ENCODE measurements around the genes TOP2B and NEK10.

DNA sequence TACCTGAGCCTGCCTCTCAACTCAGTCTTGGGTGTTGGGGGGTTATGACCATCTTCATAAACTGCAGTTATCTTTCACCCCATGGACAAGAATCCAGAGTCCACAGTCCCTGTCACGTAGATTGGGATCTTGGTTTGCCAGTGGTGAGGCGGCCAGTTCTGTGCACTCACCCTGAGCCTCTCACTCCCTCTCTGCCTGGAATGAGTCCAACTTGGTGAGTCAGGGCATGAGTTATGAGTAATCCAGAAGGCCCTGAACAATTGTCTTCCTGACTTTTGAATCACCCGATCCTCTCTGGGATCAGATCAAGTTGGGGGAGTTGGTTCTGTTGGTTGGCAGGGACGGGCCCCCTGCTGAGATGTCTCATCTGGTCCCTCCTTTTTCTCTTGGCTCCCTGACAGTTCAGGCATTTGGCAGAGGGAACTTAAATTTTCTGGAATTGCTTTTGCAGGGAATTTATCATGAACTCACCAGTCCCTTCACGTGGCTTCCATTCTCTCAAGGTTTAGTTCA is 120.0 kb upstream of the UBE2E1 start:
- PRO-cap, 2 experiments, result no peak in any of the 2 experiments

DNA sequence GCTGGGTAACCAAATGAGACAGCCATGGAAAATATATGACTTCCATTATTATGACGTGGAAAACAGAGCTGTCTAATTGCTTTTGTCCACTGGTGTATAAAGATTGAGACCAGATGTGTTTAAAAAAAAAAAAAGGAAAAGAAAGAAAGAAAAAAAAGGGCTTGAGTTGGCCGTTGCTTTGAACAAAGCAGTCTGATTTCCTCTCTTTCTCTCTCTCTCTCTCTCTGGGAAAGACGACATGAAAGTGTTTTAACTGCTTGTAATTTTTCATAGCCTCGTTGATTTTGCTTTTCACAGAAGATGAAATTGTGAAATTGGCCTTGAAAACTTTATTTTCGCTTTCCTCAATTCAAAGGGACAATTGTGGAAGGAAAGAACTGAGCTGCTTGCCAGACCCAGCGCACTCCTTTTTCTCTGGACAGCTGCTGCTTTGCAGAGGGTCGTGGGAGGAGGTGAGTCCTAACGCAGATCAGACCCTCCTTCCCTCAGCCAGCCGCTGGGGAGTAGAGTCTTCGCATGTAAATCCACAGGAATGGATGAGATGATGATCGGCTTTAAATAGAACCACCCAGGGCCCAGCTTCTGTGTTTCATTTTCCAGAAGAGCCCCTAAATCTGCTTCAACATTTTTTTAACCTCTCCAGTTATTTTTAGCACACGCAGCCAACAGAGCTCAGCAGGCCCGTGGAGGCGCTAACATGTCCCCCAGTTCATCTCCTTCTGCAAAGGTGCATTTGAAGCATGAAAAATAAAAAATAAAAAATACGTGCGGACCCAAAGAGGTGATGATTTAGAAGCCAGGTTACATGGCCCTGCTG is 42.8 kb upstream of the UBE2E1 start:
- PRO-cap, 2 experiments, result no peak in any of the 2 experiments

- PRO-cap, 2 experiments, result no peak in any of the 2 experiments
Measured at GRCh38 chr3:24363104-24363669, 131.5 kb downstream of the THRB start.

DNA sequence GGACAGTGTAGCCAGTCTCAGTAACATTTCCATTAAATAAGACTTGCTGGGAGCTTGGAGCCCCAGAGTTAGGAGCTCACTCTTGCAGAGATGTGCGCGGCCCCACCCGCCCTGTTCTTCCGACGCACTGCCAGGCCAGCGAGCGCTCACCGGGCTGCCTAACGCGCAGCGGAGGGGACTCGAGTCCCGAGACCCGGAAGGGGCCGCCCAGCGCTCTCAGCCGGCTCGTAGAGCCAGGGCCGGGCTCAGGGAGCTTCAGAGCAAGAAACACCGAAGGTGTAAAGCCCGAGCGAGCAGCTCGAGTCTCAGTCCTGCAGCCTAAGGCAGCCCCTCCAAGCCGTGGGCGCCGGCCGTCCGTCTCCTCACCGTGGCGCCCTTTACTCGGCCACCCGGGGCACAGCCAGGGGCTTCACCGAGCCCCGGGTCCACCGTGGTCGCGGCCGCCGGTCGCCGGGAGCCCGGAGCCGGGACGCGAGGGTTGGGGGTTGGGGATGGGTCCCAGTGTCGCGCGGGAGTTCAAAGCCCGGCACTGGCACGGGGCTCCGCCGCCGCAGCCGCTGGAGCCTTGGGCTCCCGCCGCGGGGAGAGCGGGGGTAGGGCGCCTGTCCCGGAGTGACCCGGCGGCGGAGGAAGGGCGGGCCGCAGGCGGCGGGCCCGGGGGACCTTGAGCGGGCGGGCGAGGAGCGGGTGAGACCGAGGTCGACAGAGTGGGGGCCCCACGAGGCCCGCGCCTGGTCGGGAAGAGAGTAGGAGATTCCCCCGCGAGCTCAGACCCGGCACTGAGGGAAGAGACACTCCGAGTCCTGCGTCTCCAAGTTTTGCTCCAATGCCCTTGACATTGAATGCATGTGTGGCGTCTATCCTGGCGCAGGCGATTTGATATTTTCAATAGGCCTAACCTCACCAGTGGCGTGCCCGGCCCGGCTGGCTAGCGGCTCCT is 26.9 kb upstream of the THRB start:
- PRO-cap, 2 experiments, result no peak in any of the 2 experiments

GRCh38 chr3:25598079-25598452 is 66.6 kb downstream of the TOP2B start:
- PRO-cap, 2 experiments, result no peak in any of the 2 experiments

GRCh38 chr3:25645162-25645643 is 19.5 kb downstream of the TOP2B start:
- PRO-cap, 2 experiments, result no peak in any of the 2 experiments

GRCh38 chr3:25663366-25663771 is 1.3 kb downstream of the TOP2B start:
- PRO-cap, 2 experiments, result peak in 2 of 2 experiments; most common plus-strand start chr3:25663656 (in 2); most common minus-strand start chr3:25663509 (in 2)

DNA sequence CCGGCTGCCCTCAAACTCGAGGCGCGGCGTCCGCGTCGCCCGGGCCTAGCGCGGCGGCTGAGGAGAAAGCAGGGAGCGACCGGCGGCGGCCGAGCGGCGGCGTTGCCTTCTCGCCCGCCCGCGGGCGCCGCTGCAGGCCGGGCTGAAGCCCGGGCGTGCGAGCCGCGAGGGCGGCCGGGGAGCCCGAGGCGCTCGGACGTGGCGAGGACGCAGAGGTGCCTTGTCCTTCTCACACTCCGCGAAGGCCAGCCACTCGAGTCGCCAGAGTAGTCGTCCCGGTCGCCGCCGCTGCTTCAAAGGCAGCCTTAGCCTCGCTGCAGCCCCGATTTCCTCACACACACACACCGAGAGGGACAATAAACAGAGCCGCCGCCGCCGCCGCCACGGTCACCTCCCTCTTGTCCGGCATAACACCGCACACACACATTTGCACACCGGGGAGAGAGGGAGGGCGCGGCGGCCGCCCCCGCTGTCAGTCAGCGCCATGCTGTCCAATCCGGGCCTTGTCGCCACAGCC is at the start of gene TOP2B:
Gene TOP2B (minus strand): TSS at position 423 of the 517 bp plus-strand sequence.
- PRO-cap, 2 experiments, result peak in 2 of 2 experiments; most common minus-strand start position 423 of the sequence (in 2)

DNA sequence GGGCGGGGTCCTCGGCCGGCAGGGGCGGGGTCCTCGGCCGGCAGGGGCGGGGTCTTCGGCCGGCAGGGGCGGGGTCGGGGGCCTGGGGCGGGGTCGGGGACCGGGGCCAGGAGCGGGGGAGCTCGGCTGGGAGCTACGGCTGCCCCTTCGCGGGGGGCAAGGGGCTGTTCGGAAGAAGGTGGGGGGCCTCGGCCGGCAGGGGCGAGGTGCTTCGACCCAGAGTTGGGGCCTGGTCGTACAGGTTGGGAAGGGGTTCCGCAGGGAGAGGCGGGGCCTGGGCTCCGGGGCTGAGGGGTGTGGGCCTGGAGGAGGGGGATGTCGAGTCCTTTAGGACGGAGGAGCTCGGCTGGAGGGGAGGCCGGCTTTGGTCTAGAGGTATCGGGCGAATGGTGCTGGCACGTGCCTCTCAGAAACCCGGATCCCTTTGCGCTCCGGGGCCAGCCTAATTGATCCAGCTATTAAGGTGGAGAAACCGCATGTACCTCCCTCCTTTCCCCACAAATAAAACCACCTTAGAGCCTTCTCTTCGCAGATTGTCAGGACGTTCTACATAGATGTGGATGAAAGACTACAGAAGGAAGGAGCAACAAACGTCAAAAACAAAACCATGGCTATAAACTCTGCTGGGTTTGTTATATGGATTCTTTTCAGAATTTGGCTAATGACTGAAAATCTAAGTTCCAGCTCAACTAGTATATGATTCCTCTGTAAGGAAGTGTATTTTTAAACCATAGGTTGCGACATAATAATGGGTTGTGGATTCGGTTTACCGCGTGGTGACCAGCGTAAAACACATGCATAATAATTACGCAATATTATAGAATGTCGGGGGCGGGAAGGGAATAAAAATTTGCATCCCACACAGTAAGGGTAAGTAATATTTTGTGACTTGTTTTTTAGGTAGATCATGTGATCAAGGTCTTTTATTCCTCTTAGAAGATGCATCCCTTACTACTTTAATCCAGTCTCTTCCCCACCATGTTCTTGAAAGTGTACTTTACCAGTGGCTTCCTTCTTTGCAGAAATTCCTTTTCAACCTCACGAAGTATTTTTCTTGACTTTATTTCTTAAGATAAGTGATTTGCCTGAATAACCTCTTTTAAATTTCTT is 644 bp upstream of the NGLY1 start:
- PRO-cap, 2 experiments, result peak in 2 of 2 experiments; most common plus-strand start position 93 of the sequence (in 2)

DNA sequence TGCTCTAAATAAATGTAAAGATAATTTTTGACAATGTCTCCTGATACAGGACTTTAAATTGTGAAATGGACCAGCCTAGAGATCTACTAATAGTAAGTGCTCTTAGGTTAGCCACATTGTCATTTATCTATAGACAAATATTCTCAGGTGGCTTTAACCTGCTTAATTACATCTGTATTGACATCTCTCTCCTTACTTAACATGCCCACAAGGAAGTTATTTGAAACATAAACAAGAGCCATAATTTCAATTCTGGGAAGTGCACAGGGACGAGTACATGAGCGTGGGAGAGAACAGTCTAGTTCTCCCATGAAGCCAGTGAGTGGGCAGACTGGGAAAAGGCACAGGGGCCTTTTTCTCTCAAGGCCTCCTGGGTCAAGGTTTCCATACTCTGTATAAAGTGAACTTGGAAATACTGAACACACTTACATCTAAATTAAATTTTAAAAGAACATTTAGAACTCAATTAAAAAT is 54.2 kb downstream of the NEK10 start:
- PRO-cap, 2 experiments, result no peak in any of the 2 experiments

DNA sequence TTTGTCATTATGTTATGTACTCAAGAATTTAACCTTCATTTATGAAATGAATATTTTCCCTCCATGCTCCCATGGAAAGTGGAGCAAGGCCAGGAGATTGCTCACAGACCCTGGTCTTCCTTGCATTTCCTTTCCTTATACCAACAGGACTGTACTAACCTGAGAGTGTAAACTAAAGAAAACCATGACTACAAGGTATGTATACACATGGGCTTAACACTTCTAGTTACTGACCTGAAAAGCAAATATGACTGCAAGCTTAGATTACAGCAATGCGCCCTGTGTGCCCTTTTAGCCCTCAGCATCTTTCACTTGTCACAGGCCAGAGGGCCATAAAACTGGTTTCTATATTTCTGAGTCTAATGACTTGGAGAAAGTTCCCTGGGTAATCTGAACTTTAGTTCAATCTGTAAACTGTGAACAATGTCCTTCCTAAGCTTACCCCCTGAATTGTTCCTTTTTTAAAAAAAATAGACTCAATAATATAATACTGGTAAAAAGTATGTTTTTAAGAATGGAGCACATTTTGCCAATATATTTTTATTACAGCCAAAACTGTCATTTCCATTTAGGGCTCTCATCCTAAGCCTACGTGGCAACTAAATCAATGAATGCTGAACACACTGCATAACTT is 52.0 kb downstream of the NEK10 start:
- PRO-cap, 2 experiments, result no peak in any of the 2 experiments

- PRO-cap, 2 experiments, result peak in 1 of 2 experiments; most common plus-strand start chr3:27369075 (in 1); most common minus-strand start chr3:27369058 (in 1)
Measured at GRCh38 chr3:27368873-27369842, at the start of gene NEK10. TSS of gene NEK10 (minus strand) at chr3:27369383.

DNA sequence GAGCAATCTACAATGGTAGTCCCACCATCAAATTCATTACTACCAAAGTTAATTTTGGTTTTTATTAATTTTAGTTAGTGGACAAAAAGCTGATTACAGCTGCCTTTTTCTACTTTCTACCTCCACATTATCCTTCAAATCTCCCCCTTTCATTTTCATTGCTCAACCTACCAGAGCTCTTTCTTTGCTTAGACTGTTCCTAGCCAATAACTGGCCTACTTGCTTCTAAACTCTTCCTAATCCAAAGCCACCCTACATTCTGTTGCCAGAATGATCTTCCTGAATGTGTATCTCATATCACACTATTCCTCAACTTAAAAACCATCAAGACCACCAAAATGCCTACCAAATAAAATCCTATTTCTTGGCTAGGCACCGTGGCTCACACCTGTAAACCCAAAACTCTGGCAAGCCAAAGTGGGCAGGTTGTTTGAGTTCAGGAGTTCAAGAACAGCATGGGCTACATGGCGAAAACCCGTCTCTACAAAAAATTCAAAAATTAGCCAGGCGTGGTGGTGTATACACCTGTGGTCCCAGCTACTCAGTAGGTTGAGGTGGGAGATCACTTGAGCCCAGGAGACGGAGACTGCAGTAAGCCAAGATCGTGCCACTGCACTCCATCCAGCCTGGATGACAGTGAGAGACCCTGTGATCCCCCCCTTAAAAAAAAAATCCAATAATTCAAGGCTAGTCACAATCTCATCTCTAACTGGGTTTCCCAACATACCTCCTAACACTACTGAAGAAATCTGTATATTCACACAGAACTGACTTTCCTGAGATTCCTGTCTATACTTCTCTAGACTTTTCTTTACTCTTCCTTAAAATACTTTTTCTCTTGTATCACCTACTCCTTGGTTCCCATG is 48.8 kb downstream of the SLC4A7 start:
- PRO-cap, 2 experiments, result no peak in any of the 2 experiments

- PRO-cap, 2 experiments, result peak in 1 of 2 experiments; most common plus-strand start chr3:27712668 (in 1)
Measured at GRCh38 chr3:27711978-27713074, 9.8 kb downstream of the EOMES start.

- PRO-cap, 2 experiments, result no peak in any of the 2 experiments
Measured at GRCh38 chr3:27715052-27716119, 6.7 kb downstream of the EOMES start.

- PRO-cap, 2 experiments, result no peak in any of the 2 experiments
Measured at GRCh38 chr3:27720621-27721376, 1.3 kb downstream of the EOMES start.

GRCh38 chr3:28291648-28291922 is 50.2 kb downstream of the CMC1 start:
- PRO-cap, 2 experiments, result no peak in any of the 2 experiments

GRCh38 chr3:28777555-28778162 is 429.0 kb upstream of the AZI2 start:
- PRO-cap, 2 experiments, result no peak in any of the 2 experiments

GRCh38 chr3:29282004-29282349 is 1.1 kb downstream of the RBMS3 start:
- PRO-cap, 2 experiments, result peak in 1 of 2 experiments; most common plus-strand start chr3:29282209 (in 1); most common minus-strand start chr3:29282073 (in 1)

GRCh38 chr3:29284350-29285036 is 3.6 kb downstream of the RBMS3 start:
- PRO-cap, 2 experiments, result no peak in any of the 2 experiments